H4 (cell line): ENCODE data around the genes PRLHR and CACUL1.

GRCh38 chr10:117289954-117290391 is 49.1 kb downstream of the SLC18A2 start:
- RAMPAGE, long total RNA = no peak

- RAMPAGE, long total RNA = no peak
Measured at GRCh38 chr10:117309317-117309909, 65.8 kb downstream of the PDZD8 start.

DNA sequence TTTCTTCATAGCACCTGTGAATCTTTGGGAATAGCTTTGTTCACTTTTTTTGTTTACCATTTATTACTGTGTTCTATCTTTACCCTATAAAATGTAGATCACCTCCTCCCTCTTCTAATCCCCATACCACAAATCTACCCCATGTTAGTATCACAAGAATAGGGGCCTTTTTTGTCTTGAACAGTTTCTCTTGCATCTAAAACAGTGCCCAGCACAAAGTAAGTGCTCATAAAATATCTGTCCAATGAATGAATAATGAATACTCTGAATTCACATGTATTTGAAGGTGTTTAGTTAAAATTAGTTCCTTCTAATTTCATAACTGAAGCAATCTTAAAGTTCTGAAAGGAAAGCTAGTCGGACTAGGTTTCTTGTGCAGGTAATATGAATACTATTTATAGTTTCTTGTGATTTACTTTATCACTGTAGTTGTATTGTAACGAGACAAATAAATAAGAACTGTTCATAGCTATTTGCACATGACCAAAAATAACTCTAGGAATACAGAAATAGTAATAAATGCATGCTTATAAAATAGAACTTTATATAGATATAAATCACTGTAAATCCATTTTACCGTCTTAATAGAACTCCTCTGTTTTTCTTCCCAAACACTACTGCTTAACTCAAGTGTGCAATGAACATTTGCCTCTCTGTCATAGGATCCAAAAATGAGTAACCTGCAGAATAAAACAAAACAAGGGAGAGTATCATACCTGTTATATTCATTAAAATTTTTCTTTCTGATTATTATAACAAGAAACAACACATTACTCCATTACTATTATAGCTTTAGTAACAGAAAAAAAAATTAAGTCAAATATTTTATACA is 56.7 kb downstream of the PDZD8 start:
- RAMPAGE, long total RNA = no peak

GRCh38 chr10:117442956-117443490 is 67.8 kb upstream of the PDZD8 start:
- RAMPAGE, long total RNA = no peak

DNA sequence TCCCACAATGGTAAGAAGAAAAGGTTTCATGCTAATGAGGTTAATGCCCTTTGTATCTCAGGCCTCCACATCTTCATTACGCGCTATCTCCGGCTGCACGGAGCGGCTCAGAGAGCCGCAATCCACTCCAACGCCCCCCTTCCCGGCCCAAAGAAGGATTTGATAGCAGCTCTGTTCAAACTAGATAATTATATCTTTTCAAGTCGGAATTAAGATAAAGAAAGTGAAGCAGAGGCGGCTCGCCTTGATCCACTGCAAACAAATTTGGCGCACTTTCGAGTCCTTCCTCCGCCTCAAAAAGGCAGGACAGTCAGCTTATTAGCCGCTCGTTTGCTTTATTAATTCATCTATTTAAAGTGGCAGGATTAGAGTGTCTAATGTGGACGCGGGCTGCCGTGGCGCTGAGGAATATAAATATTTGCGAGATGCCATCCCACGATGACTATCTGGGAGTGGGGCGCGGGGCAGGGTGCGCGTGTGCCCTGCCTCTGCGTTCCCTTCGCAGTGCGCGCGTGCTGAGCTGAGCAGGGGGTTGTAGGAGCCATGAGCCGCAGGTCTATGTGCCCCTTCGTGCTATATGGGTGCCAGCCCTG is 8.9 kb downstream of the EMX2 start:
- RAMPAGE, long total RNA = no peak

GRCh38 chr10:117804297-117805238 is 242.2 kb downstream of the RAB11FIP2 start:
- RAMPAGE, long total RNA = no peak

GRCh38 chr10:118027884-118028467 is 18.8 kb downstream of the RAB11FIP2 start:
- RAMPAGE, long total RNA = no peak

DNA sequence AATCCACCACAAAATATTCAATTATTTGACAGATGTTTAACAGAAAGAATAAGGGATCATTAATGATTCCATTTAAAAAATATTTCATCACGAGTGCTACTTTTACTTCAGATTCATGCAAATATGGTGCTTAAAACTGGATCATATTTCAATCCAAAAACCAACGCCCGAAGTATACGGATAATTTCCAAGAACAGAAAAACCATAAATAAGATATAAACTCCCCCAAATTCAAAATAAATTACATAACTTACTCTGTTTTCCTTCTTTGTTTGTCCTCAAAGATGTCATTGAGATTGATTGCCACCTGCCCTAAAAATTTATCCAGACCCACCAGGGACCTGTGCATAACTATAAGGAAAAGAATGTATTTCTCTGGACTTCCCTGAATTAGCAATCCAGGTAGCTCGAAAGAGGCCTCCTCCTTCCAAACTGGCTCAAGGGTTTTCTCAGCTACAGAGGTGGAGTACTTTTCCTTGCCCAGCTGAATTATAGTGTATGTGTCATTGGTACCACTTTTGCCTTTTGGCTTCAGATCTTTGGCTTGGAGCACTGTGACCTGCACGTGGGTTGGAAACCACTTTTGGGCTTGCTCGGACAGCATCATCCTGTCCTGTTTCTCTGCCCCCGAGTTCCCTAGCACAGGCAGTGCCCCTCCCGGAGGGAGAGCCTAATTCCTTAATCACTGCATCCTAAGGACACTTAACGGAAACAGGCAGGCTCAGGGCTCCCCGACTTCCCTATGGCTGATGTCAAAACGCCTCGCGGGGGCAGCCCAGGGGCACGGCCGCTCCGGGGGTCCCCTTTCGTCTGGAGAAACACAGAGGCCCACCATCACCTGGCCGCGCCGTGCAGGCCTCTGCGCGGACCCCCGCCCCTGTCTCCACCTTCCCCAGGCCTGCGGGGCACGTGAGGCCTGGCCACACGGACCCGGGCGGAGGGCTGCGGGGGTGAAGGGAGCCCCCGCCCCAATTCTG is 896 bp downstream of the RAB11FIP2 start:
- RAMPAGE, long total RNA = no peak

- RAMPAGE, long total RNA = no peak
Measured at GRCh38 chr10:118047176-118047757, 526 bp upstream of the RAB11FIP2 start.

DNA sequence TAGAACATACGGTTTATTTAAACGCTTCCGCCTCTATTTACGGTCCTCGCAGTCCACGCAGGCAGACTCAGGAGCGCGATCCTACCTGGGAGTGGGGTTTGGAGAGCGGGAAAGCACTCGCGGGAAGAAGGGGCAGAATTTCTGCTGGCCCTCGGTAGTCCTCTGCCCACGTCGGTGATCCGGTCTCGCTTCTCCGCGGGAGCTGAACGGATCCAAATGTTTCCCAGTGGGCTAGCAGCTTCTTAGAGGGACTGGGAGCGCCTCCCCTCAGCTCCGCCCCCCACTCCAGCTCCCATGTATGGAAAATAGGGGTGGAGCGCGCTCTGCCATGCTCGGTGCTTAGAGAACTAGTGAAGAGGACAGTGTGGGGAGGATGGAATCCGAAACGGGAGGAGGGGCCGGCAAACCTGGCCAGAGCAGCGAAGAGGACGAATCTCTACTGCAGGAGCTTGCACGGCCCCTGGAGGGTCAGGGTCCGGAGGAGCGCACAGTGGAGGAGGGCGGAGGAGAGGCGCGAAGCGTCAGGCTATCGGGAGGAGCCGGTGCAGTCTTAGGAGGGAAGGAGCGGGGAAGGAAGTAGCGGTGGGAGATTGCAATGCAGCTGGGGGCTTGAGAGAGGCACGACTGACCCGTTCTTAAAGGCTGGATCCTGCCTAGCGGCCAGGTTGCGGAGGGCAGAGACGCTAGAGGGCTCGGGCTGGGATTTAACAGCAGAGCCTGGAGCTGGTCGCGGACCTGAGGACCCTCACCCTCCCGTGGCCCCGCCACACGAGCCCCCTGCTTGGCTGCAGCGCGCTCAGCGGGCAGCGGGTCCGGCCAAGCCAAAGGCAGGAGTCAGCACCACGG is at the start of gene PRLHR:
TSS of gene PRLHR (minus strand) at position 218 of the 846 bp plus-strand sequence.
- RAMPAGE, long total RNA = no peak

GRCh38 chr10:118625553-118625940 is 30.1 kb upstream of the PRLHR start:
- RAMPAGE, long total RNA = no peak

- RAMPAGE, long total RNA = start-site peak on the minus strand at chr10:118754923-118754950, 28 reads
Measured at GRCh38 chr10:118754620-118755643, at the start of gene CACUL1. TSS of gene CACUL1 (minus strand) at chr10:118754970.

DNA sequence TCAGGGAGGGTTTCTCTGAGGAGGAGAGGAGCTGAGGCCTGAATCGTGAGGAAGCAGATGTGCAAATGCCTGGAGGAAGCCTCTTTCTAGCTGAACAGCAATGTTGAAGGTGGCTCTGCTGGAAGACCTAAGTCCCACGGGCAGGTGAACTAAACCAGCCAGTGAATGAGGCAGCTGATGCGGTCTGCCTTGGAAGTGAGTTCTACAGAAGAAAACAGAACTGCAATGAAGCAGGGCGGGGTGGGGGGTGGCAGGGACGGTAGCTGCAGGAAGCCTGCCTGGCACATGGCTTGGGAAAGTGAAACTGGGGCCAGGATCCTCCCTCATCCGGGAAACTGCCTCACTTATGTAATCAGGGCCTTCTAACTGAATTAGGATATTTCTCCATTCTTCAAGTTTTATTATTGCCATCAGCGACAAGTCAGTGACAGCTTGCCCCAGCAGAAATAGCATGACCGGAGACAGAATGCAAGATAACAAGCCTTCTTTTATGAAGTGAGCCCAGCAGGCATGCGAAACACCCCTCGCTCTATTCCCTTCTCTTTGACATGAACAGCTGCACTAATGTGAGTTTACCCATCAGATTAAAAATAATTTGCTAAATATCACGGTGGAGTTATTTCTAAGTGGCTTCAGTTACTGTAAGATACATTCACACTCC is 77.4 kb upstream of the CACUL1 start:
- RAMPAGE, long total RNA = no peak

- RAMPAGE, long total RNA = no peak
Measured at GRCh38 chr10:119057741-119058859, 22.5 kb downstream of the EIF3A start.

DNA sequence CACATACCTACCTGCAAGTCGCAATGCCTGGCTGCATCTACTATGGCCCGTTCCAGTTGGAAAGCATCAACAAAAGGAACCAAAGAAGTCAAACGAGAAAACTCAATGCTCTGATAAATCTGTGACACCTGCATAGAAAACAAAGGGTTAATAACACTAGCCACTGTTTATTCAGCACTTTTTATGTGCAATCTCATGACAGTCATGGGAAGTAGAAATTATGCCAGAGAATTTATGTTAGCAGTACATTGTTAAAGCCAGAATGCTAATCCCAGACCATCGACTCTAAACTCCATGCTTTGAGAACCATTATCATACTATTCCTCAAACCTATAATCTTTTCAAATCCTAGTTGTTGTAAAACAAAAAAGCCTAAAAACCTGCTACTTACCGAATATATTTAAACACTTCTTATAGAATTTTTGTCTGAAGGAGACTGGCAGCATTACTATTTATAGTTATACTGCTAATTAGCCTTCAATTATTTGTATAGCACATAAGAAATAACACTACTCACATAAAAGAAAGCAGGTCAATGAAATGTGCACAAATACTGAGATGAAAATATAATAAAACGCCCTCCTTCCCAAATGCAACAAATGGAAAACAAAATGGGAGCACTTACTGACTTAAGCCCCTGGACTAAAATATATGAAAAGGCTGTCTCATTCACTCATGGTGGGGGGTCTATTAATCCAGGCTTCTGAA is 20.9 kb downstream of the EIF3A start:
- RAMPAGE, long total RNA = no peak

DNA sequence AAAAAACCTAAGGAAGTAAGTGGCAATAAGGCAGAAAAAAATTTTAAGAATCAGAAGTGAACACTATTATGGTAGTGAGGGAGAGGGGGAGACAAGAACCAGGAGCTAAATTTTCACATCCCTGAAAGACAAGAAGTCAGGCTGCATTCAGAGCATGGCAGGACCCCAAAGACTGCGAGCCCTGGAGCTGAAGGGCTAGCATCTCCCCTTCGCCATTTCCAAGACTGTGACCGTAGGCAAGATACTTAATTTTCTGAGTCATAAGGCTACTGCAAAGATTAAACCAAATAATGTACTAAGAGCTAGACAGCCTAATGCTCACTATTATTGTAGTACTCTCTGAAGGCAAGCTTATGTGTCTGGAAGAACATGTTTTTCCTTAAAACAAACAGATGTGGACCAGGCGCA is 14.1 kb downstream of the EIF3A start:
- RAMPAGE, long total RNA = no peak

DNA sequence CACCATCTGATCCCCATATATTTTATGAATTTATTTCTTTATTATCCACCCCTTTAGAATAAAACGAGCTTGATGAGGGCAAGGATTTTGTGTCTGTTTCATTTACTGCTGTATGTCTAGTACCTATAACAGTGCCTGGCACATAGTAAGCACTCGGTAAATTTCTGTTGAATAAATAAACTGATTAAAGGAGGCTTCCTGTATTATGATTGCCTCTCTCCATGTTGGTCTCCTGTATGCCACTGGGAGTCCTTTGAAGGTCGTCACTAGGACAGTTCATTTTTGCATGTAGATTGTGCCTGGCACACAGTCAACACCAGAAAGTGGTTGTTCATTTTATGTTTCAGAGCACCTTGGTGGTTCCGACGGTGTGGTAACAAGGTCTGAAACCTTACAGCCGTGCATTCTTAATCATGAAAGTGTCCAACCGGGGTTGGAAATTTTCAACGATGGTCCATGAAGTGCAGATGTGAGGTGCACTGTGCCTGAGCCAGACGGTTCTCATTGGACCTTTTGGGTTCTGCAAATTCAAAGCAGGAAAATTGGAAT is 9.7 kb upstream of the EIF3A start:
- RAMPAGE, long total RNA = no peak

DNA sequence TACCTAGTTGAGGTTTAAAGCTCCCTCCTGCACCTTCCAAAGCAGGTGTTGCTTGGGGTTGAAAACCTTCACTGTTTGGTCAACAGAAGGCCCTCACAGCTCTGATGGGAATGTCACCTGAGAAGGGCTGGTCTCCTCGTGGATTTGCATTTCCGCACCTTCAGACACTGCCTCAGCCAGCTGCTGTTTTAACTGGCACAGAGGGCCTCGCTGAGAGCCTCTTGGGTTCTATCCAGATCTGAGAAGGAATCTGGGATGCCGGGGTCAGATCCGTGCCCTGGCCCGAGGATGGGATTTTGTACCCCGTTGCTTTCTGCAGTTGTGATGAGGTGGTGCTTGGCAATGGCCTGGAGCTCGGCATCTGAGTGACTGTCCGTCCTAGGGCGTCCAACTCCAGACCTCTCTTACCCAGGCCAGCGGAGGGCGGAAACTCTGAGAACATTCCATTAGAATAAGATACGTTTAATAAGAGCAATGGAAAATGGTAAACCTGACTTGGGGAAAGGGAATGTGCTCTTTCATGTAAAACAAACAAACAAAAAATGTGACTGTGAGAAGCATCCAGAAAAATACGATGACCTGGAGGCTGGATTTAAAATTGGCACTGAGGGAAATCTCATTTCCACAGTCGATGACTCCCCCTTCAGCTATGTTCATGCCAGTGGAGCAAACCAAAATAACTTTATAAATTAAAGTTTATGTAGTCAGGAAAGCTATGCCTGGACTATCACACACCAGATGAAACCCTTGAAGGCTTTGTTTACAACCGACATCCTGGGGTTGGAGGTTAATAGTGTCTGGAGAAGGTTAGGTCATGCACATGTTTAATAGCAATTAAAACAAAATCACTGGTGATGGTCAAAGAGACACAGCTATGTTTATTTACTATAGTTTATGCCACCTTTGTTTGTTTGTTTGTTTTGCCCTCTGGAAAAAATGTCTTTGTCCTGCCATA is 39.6 kb downstream of the GRK5 start:
- RAMPAGE, long total RNA = no peak

- RAMPAGE, long total RNA = no peak
Measured at GRCh38 chr10:119477999-119478843, 64.3 kb downstream of the RGS10 start.

DNA sequence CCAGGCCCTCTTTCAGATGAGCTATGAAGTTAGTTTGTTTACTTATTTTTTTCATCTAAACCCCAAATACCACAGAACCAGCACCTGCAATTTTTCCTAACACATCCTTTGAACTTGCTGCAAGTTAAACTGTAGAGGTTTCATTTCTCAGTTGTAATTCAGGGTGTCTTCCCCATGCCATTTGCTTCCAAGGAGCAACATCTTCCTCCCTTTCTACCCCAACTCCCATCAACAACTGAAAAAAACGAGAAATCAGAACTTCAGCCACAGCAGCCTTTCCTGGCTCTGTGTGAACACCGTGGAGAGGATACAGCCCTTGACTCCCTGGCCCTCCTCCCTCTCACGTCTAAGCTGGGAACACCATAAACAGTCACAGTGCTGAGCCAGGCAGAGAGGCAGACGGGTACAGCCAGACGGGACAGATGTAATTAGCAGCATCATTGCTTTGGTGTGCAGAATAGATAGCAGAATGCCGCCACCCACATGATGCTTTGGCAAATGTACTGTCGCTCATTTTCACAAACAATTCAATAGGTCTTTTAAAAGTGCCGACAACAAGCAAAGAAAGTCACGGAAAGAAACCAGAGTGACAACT is 63.6 kb downstream of the RGS10 start:
- RAMPAGE, long total RNA = no peak